Mesenchymal stem cell of Wharton's jelly (primary cell): ENCODE measurements around a stretch of chr1.

DNA sequence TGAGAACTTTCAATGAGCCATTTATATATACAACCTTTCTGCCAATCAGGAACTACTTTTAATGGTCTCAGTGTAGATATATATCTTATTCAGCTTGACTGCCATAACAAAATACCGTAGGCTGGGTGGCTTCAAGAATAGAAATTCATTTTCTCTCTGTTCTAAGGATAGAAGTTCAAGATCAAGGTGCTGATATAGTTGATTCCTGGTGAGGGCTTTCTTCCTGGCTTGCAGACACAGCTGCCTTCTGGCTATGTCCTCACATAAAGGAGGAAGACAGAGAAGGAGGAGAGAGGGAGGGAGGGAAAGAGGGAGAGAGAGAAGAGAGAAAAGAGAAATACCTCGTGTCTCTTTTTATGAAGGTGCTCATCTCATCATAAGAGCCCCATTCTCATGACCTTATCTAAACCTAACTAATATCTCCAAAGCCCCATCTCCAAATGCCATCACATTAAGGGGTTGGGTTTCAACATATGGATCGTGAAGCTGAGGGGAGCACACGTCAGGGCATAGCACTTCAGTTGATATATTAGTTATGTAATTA is 209.0 kb downstream of the ZC3H11B start:
- CAGE, long polyA plus RNA = no peak

GRCh38 chr1:219981178-219981627 is 52.8 kb upstream of the SLC30A10 start:
- CAGE, long polyA plus RNA = no peak

GRCh38 chr1:220093520-220093899 is 422 bp upstream of the IARS2 start:
- CAGE, long polyA plus RNA = no peak

GRCh38 chr1:220267209-220268158 is 4.8 kb downstream of the RAB3GAP2 start:
- CAGE, long polyA plus RNA = no peak

DNA sequence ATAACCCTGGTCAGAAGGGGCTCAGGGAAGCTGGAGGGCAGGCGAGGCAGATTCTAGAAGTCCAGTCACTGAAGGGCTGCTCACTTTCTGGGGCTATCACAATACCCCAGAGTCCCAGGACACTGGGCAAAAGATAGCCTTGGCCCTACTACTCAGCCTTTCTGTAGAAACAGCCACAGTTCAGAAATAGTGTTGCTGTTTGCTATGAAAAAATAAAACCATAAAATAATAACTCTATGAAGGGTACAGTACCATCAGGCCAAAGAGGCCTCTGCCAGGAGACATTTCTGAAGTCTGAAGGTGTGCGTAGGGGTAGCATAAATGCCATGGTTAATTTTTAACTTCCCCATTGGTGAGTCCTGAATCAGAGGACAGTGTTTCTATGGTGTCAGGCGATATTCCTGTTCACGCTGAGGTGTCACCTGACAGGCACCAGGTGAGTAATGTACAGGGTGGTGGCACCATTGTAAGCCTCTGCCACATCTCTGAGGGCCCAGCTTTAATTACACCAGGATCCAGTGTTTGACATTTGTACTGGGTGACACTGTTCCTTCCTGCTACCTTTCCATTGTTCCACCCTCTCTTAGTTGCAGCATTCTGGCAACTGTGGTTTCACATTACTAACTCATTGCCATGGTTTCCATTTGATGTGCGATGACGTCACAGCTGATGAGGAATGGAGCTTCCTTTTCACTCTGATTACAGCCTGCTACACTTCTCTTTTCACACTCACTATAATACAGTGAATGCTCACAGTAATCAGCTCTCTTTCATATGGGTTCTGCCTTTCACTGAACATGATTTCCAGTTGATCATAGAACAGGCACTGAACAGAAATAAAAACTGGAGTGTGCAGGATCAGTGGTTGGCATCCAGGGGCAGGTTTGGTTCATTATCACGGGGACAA is 40.7 kb upstream of the MARK1 start:
- CAGE, long polyA plus RNA = no peak

- CAGE, long polyA plus RNA = no peak
Measured at GRCh38 chr1:220588688-220589335, 60.9 kb downstream of the MARK1 start.

- CAGE, long polyA plus RNA = no peak
Measured at GRCh38 chr1:220750047-220750686, 2.0 kb downstream of the MTARC2 start.

DNA sequence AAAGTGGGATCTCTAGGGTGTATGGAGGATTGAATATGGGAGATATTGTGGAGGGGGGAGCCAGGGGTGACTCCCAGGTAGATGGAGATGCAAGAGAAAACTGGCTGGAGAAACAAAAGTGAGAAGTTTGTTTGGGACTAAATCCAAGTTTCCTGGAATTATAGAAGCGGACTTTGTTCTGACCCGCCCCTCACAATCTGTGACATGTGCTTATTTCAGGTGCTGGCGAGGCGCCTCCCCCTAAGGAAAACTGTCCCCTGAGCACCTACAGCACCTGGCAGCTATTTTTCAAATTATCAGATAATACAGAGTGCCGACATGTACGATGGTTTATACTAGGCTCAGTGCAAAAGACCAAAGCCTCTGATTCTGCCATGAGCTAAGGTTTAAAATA is 13.9 kb downstream of the MTARC2 start:
- CAGE, long polyA plus RNA = no peak

DNA sequence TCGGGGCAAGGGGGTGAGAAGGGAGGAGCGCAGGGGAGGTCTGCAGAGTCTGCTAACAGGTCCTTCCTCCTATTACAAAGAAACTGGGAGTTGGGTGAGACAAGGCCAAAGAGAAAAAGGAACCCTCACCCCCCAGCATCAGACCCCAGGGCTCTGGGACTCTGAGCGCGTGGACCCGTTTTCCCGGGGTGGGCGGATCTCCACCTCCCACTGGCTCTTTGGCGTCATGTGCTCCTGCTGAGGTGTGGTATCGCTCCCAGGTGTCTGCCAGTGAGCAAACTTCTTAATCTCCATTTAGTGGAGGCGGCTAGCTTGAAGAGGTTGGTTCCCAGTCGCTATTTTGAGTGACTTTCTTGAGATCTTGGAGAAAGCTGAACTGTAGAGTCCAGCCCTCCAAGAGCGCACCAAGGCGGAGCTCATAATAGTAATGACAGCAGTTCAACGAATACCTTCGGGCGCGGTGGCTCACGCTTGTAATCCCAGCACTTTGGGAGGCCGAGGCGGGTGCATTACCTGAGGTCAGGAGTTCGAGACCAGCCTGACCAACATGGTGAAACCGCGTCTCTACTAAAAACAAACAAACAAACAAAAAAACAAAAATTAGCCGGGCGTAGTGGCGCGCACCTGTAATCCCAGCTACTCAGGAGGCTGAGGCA is 674 bp downstream of the MTARC1 start:
- CAGE, long polyA plus RNA = no peak

DNA sequence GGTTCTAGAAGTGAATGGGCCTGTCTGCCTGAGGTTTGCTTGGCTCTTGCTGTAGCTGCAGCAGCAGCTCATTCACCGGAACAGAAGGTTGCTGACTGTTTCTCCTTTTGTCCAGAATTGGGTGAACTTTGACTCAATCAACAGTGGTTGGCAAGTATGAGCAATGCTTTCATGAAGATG is 82.7 kb downstream of the HLX start:
- CAGE, long polyA plus RNA = no peak

DNA sequence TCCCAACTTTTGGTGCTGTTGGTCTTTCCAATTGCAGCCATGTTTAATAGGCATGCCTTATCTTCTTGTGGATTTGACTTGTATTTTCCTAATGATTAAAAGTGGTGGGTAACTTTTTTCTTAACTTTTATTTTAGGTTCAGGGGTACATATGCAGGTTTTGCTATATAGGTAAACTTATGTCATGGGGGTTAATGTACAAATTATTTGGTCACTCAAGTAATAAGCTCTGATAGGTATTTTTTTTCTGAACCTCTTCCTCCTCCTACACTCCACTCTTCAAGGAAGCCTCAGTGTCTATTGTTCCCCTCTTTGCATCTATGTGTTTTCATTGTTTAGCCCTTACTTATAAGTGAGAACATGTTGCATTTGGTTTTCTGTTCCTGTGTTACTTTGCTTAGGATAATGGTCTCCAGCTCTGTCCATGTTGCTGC is 429.1 kb downstream of the DUSP10 start:
- CAGE, long polyA plus RNA = no peak

- CAGE, long polyA plus RNA = no peak
Measured at GRCh38 chr1:221335785-221336723, 405.8 kb downstream of the DUSP10 start.

- CAGE, long polyA plus RNA = no peak
Measured at GRCh38 chr1:221710575-221710932, 31.3 kb downstream of the DUSP10 start.

GRCh38 chr1:221715603-221715901 is 26.3 kb downstream of the DUSP10 start:
- CAGE, long polyA plus RNA = no peak

DNA sequence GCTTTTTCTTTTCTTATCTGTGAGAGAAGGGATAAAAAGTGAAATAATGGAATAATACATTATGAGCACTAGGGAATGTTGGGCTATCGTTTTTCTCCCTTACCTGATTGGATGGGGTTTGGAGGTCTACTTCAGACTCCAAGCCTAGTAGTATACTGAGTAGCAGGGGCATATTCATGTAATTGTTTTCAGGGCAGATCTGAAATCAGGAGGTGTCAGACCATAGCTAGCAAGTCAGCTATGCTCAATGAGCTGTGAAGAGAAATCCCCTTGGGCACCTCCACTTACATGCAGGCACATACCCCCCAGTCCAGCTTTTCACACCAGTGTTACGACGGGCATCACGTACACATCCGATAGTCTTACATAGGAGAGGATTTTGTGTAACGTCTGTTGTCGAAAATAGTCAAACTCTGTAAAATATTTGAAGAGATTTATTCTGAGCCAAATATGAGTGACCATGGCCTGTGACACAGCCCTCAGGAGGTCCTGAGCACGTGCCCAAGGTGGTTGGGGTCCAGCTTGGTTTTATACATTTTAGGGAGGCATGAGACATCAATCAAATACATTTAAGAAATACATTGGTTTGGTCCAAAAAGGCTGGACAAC is 1.9 kb upstream of the DUSP10 start:
- CAGE, long polyA plus RNA = no peak

DNA sequence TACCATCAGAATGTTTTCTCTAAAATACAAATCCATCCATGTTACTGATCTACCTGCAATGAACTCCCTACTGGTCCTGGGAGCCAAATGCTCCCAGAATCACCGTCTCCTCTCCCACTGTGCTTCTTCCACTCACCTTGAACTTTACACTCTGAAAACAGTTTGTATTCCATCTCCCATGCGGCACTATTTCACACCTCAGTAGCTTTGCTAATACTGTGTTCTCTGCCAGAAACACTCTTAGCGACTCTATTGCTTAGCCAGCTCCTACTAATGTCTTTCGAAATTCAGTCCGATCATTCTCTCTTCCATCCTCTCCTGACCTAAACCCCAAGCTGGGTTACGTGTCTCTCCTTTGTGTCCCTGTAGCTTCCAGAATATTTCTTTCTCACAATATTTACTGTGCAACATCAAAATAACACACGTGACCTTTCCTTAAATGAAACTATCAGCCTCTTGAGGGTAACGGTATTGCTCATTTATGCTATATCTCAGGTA is 284.4 kb upstream of the DUSP10 start:
- CAGE, long polyA plus RNA = no peak

GRCh38 chr1:222040358-222040557 is 298.4 kb upstream of the DUSP10 start:
- CAGE, long polyA plus RNA = no peak

- CAGE, long polyA plus RNA = no peak
Measured at GRCh38 chr1:222817542-222818210, 2.8 kb downstream of the DISP1 start.

DNA sequence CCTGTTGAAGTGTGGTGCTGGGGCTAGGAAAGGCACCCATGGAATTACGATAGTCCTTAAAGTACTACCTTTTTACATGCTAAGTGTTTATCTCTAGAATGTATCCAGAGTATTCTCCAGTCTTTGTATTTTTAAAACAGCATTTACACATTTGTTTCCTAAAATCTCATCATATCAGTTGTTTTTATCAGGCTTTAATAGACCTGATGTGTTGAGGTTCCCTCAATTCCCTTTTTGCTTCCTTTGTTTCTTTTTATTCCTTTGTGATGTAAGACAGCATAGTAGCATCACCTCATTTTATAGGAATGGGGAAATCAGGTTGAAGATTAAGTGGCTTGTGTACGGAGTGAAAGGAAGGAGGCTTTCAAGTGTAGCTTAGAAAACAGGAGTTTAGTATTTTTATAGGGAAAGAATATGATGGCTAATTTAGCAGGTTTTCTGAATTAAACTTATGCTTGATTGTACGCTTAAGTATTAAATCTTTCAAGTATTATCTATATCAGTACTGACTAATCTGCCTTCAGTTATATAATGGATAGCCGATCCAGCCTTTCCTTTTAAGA is 29.2 kb downstream of the DISP1 start:
- CAGE, long polyA plus RNA = no peak

DNA sequence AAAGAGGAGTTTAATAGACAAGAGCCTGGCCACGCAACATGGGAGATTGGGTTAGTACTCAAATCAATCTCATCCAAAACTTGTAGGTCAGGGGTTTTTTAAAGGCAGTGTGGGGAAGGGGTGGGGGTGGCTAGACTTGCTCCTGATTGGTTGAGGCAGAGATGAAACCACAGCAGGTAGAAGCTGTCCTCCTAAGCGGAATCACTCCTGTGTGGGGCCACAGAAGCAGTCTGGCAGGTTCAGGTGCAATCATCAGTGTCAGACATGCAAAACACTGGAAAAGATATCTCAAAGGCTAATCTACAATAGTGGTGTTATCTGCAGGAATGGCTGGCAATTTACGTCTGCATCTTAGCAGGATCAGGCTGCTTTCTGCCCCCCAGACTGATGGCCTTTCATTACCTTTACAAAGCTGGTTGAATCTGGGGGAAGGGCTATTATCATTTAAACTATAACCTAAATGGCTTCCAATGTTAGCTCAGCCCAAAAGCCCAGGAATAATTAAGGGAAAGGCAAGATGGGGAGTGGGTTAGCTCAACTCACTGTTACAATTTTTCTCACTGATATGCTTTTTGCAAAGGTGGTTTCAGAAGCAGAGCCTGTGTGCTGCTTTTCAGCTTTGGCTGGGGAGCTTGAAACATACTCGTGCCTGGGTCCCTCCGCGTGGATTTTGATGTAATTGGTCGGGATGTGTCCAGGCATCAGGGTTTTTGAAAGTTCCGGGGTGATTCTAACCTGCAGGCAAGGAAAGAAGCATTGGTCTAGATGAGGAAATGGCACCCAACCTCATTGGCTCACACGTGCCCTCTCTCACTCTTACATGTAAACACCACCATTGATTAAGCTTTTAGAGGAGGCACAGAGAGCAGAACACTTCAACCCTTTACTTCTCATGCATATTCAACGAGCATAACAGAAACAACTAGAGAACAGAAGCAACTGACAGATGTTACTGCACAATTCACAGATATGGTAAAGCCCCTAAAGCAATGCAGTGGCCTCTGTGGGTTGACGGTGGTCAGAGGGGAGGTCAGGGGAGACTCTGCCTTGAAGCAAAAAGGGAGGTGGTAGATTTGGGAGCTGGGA is 112.4 kb downstream of the TLR5 start:
- CAGE, long polyA plus RNA = no peak